Measurements from ENCODE around the gene CHSY3.

DNA sequence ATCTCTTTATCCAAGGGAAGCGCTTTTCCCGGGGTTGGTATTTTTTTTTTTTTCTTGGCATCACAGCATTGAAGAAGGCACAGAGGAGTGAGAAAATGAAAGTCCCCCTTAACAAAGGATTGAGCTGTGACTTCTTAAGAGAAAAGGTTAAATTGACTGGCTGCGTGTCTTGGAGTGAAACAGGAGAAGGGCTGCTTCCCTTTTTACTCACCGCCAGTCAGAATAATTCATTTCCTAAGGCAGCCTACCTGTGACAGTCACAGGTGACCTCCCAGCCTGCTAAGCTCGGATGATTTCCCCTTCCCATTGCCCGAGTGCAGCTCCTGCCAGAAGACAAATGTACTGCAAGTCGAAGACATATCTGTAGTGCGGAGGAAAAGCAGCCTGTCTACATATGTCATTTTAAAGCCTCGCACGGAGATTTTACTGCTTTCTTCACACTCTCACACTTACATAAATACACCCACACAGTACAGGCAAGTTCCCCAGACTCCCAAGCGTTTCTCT is 665.5 kb upstream of the ZNF608 start:
- PRO-cap, result no peak

GRCh38 chr5:126280990-126281563 is 142.1 kb upstream of the GRAMD2B start:
- PRO-cap, result no peak

GRCh38 chr5:126499926-126500362 is 76.7 kb downstream of the GRAMD2B start:
- PRO-cap, result no peak

- PRO-cap, result no peak
Measured at GRCh38 chr5:126519036-126519547, 75.9 kb downstream of the ALDH7A1 start.

DNA sequence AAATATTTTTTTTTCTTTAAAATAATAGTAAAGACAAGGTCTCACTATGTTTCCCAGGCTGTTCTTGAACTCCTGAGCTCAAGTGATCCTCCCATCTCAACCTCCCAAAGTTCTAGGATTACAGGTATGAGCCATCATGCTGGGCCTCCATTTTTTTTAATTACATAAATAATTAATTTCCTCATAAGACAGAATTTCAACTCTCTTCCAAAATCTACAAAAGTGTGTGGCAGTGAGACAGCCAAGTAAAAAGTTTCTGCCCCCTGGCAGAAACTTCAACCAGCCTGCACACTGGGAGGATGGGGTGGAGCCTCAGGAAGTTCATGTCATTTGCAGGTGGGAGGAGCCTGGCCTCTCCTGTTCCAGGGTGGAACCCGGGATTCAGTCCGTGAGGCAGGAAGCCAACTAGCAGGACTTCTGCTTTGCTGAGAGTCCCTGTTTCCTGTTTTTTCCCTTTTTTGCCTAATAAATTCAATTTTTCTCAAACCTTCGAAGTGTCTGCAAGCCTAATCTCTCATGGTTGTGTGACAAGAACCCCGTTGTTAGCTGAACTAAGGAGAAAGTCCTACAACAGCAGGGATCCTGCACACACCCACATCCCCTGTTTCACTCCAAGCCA is 69.5 kb downstream of the ALDH7A1 start:
- PRO-cap, result unidirectional peak, plus-strand start at position 384 of the sequence

DNA sequence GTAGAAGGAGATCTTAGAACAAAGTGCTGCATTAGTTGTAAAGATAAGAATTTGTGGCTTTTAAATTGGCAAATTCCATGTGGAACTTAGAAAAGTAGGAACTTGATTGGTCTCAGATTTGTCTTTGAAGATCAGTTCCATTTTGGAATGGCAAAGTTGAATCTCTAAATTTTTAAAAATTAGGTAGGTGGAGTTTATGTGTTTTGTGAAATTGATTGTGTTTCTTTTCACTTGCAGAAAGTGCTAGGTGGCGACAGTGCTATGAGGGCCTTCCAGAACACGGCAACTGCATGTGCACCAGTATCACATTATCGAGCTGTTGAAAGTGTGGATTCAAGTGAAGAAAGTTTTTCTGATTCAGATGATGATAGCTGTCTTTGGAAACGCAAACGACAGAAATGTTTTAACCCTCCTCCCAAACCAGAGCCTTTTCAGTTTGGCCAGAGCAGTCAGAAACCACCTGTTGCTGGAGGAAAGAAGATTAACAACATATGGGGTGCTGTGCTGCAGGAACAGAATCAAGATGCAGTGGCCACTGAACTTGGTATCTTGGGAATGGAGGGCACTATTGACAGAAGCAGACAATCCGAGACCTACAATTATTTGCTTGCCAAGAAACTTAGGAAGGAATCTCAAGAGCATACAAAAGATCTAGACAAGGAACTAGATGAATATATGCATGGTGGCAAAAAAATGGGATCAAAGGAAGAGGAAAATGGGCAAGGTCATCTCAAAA is 2.8 kb downstream of the PHAX start:
- PRO-cap, result no peak

DNA sequence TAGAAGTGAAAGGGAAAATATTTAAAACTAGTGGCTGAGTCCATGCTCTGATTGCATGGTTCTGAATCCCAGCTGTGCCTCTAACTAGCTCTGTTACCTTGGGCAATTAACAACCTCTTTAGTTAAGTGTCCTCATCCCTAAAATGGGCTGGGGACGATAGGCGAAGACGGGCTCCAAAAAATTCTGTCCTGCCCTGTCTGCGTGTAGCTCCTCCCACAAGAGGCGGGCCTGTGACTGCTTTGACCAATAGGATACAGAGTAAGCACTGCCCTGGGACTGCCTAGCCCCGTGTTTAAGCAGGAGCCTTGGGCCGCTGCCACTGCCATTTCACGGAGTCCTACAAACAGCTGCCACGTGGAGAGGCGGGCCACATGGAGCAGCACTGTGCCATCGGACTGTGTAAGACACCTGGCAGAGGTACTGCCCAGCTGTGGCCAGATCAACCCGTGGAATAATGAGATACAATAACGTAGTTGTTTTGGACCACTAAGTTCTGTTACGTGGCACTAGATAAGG is 87.0 kb downstream of the LMNB1 start:
- PRO-cap, result no peak

- PRO-cap, result no peak
Measured at GRCh38 chr5:127739287-127740101, 36.3 kb downstream of the CCDC192 start.

DNA sequence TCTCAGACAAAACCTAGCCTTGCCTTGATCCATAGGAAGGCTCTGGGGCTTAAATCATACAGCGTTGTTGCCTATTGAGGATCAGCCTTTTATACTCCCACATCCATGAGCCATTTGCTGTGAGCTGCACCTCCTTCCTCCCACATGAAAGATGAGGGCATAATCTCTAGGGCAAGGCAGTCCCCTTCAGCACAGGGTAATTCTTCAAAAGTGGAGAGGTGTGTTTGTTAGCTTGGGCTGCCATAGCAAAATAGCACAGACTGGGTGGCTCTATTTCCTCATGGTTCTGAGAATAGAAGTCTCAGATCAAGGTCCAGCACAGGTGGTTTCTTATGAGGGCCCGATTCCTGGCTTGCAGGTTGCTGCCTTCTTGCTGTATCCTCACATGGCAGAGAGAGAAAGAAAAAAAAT is 121.8 kb upstream of the SLC12A2 start:
- PRO-cap, result no peak

DNA sequence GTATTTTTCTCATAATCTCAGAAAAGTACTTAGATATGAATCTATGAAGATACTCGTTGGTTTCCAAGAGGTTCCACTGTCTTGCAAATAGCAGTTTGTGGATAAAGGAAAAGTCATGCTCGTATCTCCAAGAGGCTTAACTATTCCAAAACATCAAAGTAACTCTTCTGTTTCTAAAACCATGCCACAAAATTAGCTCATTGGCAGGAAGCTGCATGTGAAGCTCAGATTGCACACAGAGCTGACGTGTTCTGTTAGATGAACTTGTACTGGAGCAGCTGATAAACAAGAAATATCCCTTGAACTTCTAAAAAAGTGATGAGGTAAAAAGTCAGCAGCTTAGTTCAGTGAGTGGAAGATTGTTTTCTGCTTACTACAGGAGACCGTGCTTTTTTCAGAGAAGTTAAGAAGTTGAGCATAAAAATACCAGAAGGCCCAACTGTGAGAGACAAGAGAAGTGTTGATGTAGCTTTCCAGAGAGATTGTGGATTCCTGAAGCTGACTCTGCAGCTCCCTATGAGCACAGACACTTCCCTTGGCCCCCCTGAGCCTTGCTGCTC is 113.2 kb downstream of the SLC12A2 start:
- PRO-cap, result no peak

GRCh38 chr5:128258805-128259540 is 175.4 kb downstream of the SLC12A2 start:
- PRO-cap, result no peak

- PRO-cap, result no peak
Measured at GRCh38 chr5:129440348-129441102, 19.6 kb upstream of the ADAMTS19 start.

- PRO-cap, result no peak
Measured at GRCh38 chr5:129461987-129462627, 2.0 kb downstream of the ADAMTS19 start.

DNA sequence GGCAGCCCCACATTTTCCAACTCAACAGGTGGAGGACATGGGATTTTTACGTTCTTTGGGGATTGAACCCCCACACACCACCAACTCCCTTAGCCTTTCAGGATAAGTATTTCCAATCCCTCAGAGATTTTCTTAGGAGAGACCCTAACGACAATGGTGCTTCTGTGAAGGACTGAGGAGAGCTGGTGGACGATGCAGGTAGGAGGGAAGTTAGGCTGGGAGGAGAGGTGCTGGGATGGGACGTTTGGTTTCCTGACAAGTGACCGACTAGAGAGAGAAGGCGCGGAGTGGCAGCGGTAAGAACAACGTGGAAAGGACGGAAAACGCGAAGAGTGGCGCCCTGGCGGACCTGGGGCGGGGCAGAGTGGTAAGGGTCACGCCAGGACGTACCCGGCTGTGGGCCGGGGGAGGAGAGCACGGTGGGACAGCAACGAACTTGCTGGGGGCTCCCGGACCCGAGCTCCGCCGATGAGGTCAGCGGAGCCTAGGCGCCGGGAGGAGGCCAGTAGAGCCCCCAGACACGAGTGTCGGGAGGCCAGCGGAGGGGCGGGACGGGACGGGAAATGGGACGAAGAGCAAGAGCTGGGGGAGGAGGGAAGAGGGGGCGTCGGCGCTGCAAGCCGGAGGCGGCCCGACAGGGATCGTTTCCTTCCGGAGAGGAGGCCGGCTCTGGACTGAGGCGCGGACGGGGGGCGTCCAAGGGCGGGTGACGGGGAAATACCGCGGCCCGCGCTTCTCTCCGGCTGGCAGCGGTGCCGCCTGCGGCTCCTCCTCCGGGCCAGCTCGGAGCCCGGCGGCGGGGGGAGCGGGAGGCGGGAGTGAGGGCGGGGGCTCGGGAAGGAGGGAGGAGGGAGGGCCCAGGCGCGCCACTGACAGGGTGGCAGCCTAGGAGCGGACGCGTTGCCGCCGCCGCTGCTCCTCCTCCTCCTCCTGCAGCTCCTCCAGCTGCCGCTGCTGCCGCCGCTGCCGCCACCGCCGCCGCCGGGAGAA is at the start of gene CHSY3:
CHSY3 (plus strand) TSS at position 869 of the 990 bp plus-strand sequence.
- PRO-cap, result bidirectional peak, plus-strand start at position 677 of the sequence, minus-strand start at position 529 of the sequence; bidirectional peak, plus-strand start at position 875 of the sequence, minus-strand start at position 751 of the sequence

GRCh38 chr5:131019778-131020352 is 145.2 kb downstream of the HINT1 start:
- PRO-cap, result no peak

DNA sequence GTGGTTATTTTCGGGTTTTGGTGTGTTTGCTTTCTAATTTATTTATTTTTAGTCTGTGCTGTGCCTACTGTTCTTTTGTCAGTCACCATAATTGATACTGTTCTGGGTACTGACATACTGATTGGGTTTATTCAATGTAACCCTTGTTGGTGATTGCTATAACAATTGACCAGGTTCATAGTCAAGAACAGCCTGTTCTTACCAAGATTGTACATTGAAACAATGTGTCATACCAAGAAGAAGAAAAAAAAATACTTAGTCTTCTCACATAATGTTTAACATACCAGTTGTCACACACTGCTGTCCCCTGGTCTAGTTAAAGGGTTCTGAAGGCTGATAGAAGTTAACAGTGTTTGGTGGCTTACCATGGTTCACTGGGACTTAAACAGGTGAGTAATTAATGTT is 18.6 kb upstream of the CDC42SE2 start:
- PRO-cap, result no peak

DNA sequence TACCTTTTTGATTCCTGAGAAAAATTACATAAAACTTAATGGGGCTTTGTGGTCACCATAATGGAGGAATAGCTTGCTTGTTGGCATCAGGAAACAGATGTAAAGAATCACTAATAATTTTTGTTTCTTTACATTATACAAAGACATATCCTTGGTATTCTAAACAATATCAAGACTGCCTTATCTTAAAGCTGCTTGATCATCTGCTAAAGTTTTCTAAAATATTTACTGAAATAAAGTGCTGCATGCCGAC is 98.4 kb downstream of the CDC42SE2 start:
- PRO-cap, result no peak

DNA sequence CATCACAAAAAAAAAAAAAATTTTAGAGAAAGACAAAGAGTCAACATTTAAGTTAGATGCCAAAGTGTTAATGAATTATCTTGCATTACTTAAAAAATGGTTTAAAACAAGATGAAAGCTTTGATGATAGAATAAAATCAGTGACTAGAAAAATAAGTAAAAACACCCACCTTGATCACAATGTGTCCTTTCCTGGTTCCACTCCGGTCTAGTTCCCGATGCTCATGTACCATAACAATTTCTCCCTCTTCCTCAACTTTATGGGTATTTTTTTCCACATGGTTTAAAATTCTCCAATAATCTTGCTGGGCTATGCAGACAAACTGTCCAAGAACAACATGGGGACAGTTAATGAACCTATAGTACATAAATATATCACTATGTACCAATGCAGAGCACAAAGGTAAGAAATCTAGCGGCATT is 130.6 kb downstream of the RAPGEF6 start:
- PRO-cap, result no peak

DNA sequence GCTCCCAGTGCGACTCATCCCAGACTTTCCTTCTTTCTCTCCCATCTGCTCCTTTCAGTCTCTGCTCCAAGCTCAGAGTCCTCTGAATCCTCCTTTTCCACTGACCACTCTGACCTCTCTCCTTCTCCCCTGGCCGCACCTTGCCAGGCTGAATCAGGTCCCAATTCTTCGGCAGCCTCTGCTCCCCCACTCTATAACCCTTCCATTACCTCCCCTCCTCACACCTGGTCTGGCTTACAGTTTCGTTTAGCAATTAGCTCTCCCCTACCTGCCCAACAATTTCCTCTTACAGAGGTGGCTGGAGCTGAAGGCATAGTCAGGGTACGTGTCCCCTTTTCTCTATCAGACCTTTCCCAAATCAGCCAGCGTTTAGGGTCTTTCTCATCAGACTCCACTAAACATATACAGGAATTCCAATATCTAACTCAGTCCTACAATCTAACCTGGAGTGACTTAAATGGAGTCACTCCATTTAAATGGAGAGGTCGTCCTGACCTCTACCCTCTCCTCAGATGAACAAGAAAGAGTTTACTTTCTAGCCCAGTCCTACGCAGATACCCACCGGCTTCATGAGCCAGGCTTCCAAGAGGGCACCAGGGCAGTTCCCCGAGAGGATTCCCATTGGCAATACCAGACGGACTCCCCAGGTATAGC is 61.9 kb downstream of the RAPGEF6 start:
- PRO-cap, result no peak

DNA sequence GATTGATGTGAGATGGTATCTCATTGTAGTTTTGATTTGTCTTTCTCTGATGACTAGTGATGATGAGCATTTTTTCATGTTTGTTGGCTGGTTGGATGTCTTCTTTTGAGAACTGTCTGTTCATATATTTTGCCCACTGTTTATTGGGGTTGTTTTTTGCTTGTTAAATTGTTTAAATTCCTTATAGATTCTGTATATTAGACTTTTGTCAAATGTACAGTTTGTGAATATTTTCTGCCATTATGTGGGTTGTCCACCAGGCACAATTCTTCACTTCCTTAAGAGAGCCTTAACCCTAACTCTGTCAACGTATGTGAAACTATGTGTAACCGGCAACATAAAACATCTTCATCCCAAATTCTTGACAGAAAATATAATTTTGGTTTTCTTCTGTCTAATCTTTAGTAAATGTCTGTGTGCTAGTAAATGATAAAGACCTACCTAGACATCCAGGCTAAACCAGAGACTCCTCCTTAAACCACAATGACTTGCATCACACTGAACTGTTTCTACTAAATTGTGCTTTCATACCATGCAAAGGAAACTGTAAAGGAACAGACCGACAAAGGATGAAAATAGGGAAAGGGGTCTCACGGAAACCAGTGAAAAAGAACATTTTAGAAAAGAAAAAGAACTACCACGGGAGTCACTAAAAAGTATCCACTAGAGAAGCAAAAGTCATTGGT is 49.7 kb downstream of the FNIP1 start:
- PRO-cap, result no peak

Measured in pulmonary lymph node (tissue), 1 donor.